ENCODE data around the genes ATF7 and HOXC12.

- PRO-cap: no peak
- RAMPAGE, long total RNA, 4 experiments: no peak in any of the 4 experiments
These were observed 34.7 kb downstream of the ATF7 start for GRCh38 chr12:53591480-53591948.

- PRO-cap: no peak
- RAMPAGE, long total RNA, 4 experiments: start-site peak on the plus strand in 1 of 4 experiments, at chr12:53626131-53626178 at its widest, 6 reads per replicate; start-site peak on the minus strand in 4 of 4 experiments, at chr12:53625962-53626405 at its widest, 38 to 147 reads per replicate
These were observed at the start of gene ATF7 for GRCh38 chr12:53625566-53626846. ATF7 (minus strand) TSS chr12:53626382.

- PRO-cap: no peak
- RAMPAGE, long total RNA, 4 experiments: no peak in any of the 4 experiments
These were observed 1.6 kb upstream of the ATP5MC2 start for GRCh38 chr12:53677074-53678249.

- PRO-cap: no peak
- RAMPAGE, long total RNA, 4 experiments: no peak in any of the 4 experiments
These were observed 2.8 kb upstream of the ATP5MC2 start for GRCh38 chr12:53678570-53679134.

DNA sequence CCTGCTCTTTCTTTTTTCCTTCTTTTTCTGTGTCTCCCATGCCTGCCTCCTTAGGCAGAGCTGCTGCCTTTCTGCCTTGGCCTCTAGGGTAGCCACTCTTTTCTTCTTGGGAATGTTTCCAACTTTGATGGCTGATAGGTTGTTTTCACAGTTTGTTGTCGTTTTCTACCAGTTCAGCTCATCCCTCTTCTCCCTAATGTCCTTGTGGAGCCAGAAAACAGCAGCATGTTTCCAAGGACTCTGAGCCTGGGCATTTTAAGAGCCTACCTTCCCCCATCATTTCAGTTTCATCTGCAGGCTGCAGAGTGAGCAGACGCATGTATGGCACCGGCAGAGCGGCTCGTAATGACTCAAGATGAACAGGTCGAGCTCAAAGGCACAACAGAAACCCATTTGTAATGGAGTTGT lies 79.3 kb upstream of the CALCOCO1 start:
- PRO-cap: no peak
- RAMPAGE, long total RNA, 4 experiments: no peak in any of the 4 experiments

- PRO-cap: no peak
- RAMPAGE, long total RNA, 4 experiments: no peak in any of the 4 experiments
These were observed at the start of gene HOXC12 for GRCh38 chr12:53954782-53955499. HOXC12 (plus strand) TSS chr12:53954903.

- PRO-cap: no peak
- RAMPAGE, long total RNA, 4 experiments: no peak in any of the 4 experiments
These were observed 6.0 kb upstream of the HOXC10 start for GRCh38 chr12:53978829-53979552.

DNA sequence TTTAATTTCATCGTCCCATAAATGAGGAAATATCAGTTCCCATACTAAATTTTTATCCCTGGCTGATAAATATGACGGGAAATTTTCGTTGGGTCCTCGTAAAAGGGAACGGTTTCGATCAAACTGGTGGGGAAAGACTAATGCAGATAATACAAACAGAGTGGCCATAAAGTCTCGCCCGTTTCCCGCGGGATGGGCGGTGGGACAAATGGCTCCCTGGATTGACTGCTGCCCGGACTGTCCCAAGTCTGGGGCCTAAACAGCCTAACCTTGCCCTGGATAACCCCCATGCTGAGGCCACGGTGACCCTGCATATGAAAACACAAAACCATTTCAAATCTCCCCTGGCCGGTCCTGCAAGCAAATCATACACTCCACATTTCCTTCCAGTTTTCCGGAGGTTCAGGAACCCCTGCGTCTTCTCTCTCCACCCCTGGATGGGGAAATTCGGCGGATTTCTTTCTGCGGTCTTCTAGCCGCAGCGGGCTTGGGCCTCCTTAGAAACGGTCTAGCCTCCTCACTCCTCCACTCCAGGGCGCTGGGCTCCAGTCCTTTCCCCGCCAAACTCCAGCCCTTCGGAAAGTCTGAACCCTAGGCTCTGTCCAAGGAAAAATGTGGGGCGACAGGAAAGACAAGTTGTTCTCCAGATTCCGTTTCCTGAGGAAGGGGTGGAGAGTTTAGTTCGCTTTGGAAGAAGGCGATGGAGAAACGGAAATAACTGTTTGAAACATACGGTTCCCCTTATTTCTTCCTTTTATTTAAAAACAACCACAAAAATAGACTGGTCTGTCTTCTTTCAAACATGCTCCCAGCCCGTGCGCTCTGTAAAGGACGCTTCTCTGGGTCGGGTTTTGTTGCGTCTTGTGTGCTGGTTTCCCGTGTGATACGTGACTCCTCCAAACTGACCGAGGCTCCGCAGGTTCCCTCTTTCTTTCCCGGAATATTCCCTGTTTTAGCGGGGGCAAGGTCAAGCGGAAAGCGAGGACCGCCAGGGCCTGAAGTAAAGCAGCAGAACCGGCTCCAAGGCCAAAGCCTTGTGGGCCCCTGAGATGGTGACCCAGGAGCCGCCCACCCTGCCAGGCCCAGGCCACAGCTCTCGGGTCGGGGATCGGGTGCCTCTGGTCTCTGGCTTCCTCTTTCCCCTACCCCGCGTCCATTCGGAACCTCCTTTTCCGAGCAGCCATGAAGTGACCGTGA lies 1.3 kb upstream of the HOXC10 start:
- PRO-cap: no peak
- RAMPAGE, long total RNA, 4 experiments: no peak in any of the 4 experiments

GRCh38 chr12:53986067-53987045 lies 1.4 kb downstream of the HOXC10 start:
- PRO-cap: no peak
- RAMPAGE, long total RNA, 4 experiments: no peak in any of the 4 experiments

DNA sequence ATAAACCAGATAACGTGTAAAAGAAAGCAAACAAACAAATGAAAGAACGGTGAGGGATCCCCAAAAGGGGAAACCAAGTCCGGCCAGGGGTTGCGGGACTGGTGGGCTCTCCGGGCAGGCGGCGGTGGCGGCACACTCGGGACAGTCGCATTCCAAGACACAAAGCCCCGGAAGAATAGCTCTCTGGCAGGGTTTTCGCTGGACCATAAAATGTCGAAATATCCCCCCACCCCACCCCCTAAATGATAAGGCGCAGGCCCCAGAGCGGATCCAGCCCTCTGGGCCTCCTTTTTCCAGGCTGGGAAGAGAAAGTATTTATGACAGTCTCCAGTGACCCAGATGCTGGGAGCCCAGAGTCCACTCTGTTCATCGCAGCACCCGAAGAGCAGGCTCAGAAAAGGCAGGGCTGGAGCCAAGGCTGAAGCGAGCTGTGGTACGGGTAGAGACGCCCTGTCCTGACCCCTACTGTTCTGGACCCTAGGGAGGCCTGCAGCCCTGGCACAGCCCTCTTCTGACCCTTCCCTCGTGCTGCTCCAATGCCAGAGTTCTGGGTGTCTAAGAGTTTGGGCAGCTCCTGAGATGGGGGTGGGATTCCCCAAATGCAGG lies 2.1 kb upstream of the HOXC8 start:
- PRO-cap: no peak
- RAMPAGE, long total RNA, 4 experiments: no peak in any of the 4 experiments

DNA sequence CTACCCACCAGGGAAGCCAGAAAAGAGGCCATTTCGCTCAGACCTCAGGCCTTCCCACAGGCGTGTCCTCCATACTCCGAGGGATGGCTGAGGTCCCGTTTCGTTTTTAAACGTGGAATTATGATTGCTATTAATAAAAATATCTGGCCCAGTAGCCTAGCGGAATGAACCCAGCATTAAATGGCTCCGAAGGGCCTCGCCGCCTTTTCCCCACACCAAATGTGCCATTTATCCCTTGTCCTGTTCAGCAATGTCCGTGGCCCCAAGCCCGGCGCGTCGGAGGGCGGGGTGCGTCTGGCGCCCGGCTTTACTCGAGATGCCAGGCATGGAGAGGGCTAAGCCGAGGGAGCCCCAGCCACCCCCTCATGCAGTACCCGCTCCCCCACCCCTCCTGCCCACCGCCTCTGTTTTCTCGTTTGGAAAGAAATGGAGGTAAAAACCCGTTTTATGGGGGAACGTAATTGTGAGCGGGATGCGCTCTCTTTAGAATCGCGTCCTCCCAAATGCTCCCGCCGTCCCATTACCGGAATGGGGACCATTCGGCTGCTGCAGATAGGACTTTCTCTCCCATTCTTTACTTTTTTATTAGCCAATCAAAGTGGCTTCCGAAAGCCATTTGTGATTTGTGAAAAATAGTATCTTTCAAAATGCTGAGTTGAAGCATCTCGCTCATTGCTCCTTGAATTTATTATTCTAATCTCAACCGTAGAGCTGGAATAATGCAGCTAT lies 5.8 kb downstream of the HOXC8 start:
- PRO-cap: no peak
- RAMPAGE, long total RNA, 4 experiments: no peak in any of the 4 experiments

DNA sequence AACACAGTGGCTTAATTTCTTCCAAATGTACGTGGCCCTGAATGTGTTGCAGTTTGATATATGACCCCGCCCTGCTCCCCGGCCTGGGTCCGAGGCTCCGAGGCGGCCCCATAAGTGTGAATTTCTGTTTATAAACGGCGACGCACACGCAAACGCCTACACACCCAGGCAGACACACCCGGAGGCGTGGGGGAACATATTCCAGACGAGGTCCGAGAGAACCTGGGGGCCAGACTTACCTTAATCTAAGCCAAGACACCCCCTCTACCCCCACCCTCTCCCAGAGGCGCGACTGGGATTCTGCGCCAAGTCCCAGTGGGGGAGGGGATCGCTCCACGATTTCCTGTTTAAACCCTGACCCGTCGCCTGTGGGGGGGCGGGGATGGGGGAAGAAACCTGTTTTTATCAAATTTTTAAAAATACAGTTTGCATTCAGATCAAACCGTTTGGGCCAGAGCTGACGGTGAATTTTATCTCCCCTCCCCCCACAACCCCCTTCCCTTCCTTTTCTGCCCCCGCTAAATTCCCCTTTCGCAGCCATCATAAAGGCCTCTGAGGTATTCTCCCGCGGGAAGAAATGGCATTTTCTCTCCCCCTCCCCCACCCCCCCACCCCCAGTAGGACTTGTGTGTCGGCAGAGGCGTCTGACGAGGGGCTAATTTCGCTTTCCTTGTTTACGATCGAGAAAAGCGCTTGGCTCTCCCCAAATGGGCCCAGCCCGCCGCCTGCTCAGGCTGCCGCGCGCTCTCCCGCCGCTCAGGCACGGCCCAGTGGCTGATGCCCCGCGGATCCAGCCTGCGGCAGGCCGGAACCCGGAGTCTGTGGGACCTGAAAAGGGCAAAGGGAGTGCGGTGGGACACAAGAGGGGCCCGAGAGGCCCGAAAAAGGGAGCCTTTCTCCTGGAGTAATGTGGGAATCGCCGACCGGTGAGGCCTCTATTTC lies 9.4 kb upstream of the HOXC6 start:
- PRO-cap: no peak
- RAMPAGE, long total RNA, 4 experiments: no peak in any of the 4 experiments

DNA sequence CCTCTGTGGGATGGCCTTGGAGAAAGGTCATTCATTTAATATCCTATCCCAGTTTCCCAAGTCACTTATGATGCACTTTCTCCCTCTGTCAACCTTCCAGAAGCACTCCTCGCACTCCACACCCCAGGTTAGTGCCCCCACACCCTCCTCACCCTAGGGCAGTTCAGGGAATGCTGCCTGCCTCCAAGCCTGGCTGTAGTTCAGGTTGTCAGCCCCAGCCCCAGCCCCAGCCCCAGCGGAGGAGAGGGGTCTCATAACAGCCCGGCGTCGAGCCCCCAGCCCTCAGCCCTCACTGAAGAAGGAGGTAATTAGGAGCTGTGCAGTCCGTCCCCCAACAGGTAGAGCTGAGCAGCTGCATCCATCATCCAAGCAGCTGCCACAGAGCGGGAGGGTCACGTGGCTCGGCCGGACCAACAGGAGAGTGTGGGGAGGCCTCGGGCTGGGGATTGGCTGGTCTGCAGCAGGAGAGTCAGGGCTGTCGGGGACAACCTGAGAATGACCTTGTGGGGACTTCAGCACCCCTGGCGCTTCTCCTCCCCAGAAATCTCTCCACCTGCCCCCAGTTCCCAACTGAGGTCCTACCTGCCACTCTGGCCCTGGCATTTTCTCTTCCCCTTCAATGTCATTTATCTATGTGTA lies 29.7 kb downstream of the SMUG1 start:
- PRO-cap: no peak
- RAMPAGE, long total RNA, 4 experiments: no peak in any of the 4 experiments

DNA sequence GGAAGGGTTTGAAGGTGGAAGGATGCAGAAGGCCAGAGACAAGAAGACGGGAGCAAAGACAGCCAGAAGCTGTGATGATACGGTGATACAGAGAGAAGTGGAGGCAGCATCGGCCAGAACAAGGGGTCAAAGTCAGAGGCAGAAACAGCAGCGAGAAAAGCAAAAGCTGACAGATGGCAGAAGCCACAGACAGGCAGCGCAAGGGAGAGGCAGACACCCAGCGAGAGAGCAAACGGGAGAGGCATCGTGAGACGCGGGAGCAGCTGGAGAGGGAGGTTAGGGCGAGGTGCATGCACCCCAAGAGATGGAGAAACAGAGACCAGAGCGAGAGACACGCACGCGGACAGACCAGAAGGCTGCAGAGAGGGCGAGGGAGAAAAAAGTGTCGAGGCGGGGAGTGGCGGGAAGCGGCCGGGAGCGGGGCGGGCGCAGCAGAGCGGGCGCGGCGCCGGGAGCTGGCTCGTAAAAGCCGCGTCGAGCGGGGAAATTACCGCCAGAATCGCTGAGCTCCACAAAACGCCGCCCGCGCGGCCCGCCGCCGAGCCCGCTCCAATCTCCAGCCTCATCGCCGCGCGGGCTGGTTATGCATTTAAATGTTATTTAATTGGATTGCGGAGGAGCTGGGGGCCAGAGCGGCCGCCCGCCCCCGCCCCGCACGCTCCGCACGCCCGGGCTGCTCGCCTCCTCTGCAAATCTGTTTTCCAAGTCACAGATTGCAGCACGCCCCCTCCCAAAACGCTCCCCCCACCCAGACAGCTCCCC lies 15.6 kb downstream of the SMUG1 start:
- PRO-cap: no peak
- RAMPAGE, long total RNA, 4 experiments: no peak in any of the 4 experiments

- PRO-cap: no peak
- RAMPAGE, long total RNA, 4 experiments: no peak in any of the 4 experiments
These were observed 41.3 kb downstream of the CBX5 start for GRCh38 chr12:54238156-54239425.

GRCh38 chr12:54283442-54284606 lies 3.3 kb downstream of the HNRNPA1 start:
- PRO-cap: no peak
- RAMPAGE, long total RNA, 4 experiments: no peak in any of the 4 experiments

- PRO-cap: no peak
- RAMPAGE, long total RNA, 4 experiments: no peak in any of the 4 experiments
These were observed 9.2 kb upstream of the GPR84 start for GRCh38 chr12:54373161-54374164.

- PRO-cap: no peak
- RAMPAGE, long total RNA, 4 experiments: no peak in any of the 4 experiments
These were observed 1.9 kb upstream of the ZNF385A start for GRCh38 chr12:54386349-54386848.

DNA sequence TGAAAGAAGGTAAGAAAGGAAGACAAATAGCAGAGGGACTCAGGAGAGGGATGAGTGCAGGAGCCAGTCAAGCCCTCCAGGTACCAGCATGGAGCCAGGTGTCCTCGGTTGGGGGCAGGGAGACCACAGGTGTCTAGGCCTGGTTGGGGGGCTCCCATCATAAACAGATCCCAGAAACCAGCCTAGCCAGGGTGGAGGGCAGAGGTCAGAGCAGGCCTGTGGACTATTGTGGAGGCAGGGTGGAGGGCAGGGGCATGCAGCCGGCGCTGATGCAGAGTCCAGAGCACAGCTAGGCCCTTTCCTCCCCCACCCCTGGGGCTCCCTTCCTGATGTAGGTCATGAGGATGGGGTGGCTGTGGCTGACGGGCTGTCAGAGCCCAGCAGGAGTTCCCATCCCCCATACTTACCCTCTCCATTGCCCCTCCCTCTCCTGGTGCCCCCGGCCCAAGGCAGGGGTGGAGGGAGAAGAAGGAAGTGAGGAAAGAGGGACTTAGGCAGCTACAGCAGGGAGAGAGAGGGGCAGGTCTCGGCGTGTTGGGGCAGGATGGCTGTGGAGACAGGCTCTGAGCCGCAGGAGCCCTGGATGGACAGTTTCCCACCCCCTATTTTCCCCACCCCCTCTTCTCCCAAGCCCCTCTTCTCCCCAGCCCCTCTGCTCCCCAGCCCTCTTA lies 5.6 kb upstream of the ZNF385A start:
- PRO-cap: no peak
- RAMPAGE, long total RNA, 4 experiments: no peak in any of the 4 experiments

- PRO-cap: no peak
- RAMPAGE, long total RNA, 4 experiments: no peak in any of the 4 experiments
These were observed 16.2 kb upstream of the ZNF385A start for GRCh38 chr12:54400659-54401303.